Mesenchymal stem cell of Wharton's jelly (primary cell): ENCODE measurements around a stretch of chr1.

- CAGE, long polyA plus RNA, result no peak
Measured at GRCh38 chr1:50927643-50928548, 32.2 kb downstream of the FAF1 start.

- CAGE, long polyA plus RNA, result no peak
Measured at GRCh38 chr1:50937785-50938586, 22.1 kb downstream of the FAF1 start.

DNA sequence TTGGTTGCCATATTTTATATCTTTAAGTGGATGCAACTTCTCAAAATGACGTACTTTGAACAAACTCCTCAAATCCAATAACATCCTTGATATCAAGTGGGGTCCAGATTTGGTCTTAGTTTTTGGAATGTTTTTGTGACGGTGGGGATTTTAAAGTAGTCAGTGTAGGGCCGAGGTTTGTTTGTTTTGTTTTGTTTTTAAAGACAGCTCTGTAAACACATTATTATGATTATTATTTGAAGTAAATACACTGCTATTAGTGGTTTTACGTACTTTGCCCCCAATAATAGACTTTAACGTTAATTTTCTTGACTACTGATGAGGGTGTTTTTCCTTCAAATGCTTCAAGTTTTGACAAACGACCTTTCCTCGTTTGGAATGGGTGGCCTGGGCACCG lies 569 bp downstream of the CDKN2C start:
- CAGE, long polyA plus RNA, result no peak

DNA sequence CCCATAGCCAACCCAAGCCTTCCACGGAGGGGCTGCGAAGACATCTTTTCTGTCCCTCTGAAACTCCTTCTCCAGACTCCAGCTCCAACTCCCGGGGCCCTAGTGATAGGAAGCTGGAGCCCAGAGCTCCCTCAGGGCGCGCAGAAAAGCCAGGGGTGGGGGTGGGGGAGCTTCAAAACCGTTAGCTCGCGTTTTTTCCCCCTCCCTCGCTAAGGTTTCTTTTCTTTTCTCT lies 7.2 kb downstream of the CDKN2C start:
- CAGE, long polyA plus RNA, result no peak

DNA sequence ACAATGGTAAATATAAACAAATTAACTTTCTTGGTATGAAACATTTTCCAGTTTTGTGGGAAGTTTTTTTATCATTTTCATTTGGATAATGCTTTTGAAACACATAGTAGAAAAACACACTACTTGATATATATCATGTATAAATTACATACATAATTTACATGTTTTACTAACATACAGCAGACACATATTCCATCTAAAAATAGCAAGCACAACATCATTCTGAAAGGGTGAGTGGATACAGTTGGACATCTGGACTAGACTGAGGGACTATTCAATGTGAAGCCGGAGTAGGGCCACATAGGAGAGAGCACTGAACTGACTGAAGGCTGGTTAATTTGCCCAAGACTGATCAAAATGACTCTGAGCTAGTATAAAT lies 11.7 kb downstream of the CDKN2C start:
- CAGE, long polyA plus RNA, result no peak

DNA sequence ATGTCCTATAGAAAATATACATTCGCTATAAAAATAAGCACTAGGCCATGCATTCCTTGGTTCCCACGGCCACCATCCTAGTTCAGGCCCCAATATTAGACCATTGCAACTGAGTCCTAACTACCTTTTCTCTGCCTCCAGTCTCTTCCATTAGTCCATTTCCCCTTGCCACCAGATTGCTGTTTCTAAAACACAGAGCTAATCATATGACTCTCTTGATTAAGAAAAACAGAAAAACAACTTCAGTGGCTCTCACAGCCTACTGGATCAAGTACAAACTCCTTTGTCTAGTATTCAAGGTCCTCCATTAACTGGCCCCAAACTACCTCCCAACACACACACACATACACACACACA lies 20.4 kb upstream of the RNF11 start:
- CAGE, long polyA plus RNA, result no peak

DNA sequence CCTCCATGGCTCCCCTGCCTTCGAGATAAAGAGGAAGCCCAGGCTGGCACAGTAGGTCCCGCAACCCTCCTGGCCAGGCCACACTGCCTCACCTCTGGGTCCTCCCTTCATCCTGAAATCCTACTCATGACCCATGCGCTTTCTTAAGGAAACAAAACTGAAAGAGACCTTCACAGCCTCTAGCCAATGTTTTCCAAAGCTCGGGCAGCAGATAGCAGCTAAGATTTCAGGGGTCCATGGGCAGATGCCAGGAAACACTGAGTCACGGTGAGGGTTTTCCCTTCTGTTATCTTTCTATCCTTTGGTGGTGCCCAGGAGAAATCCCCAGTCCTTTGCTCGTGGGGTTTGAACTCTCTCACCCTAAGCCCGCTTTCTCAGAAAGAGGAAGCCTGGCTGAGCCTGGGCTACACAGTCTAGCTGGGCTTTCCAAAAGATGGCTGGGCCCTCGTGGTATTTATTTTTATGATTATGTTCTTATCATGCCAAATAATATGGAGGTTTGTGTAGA lies 26.6 kb downstream of the TTC39A start:
- CAGE, long polyA plus RNA, result no peak

GRCh38 chr1:51324159-51324842 lies 6.1 kb downstream of the TTC39A start:
- CAGE, long polyA plus RNA, result no peak

GRCh38 chr1:51329277-51329962 lies 942 bp downstream of the TTC39A start:
- CAGE, long polyA plus RNA, result no peak

- CAGE, long polyA plus RNA, result no peak
Measured at GRCh38 chr1:51330894-51332017, 894 bp upstream of the TTC39A start.

GRCh38 chr1:51491660-51491859 lies 27.5 kb downstream of the EPS15 start:
- CAGE, long polyA plus RNA, result no peak

DNA sequence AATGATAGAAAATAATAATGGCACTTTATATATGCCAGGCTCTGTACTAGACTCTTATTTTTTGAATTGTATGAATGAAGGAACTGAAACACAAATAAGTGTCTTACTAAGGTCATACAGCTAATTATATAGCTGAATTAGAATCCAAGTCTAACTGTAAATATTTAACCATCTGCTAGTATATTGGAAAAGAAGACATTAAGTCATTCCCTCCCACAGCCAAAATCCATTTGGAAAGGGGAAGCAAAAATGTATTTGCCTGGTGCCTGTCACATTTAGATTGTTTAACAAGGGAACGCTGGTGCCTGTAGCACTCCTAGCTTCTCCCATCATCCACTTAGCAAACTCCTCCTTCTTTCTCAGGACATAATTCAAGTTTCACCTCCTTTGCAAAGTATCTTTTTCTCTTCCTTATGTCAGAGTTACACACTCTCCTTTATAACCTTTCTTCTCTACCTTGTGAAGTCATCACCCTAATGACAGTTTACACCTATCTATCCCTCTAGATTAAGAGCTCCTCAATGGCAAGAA lies 661 bp upstream of the EPS15 start:
- CAGE, long polyA plus RNA, result no peak

DNA sequence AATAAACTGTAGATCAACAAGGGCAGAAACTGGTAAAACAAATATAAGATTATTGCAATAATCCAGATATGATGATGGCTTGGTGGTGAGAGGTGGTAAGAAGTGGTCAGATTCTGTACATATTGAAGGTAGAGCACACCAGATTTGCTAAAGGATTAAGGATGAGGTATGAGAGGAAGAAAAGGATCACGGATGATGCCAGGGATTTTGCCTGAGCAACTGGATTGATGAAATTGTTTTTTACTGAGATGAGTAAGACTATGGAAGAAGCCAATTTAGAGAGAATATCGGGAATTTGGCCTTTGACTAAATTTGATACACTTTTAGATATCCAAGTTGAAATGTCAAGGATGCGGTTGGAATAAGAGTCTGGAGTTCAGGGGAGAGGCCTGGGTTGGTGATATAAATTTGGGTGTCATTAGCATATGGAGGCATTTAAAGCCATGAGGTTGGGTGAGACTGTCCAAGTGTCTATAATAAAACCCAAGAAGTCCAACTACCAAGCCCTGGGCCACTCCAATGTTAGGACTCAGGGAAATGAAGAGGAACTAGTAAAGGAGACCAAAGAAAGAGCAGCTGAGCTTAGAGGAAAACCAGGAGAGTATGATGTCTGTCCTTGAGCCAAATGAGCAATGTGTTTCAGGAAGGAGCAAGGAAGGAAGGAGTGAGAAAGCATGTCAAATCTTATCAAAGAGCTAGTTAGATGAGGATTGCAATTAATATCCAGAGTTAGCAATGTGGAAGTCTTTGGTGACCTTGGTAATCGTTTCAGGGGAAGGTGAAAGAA lies 12.5 kb upstream of the EPS15 start:
- CAGE, long polyA plus RNA, result no peak

DNA sequence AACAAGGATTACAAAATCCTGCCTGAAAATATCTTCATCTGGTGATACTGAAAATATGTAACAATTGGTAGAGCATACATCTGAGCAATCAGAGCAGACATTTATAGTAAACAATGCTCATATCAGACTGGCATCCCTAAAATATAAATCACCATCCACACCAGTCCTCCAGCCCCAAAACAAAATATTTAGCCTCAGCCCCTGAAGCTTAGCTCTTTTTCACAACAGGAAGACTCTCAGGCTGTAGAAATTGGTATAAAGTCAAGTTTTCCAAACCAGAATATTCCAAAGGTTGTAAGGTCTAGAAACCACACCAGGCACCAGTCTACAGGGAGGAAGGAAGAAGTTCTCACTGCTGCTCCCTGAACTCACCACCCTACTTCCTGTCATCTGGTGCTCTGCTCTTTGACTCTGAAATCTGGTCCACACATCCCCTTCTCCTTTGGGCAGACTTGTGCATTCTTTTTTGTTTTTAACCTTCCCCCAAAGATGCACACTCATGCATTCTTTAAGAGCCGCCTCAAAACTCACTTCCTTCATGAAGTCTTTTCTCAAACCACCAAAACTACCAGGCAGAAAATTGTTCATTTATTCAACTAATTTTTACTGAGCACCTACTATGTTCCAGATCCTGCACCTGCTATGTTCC lies 29.9 kb upstream of the EPS15 start:
- CAGE, long polyA plus RNA, result no peak

GRCh38 chr1:51634464-51634888 lies 17.6 kb downstream of the OSBPL9 start:
- CAGE, long polyA plus RNA, result no peak

DNA sequence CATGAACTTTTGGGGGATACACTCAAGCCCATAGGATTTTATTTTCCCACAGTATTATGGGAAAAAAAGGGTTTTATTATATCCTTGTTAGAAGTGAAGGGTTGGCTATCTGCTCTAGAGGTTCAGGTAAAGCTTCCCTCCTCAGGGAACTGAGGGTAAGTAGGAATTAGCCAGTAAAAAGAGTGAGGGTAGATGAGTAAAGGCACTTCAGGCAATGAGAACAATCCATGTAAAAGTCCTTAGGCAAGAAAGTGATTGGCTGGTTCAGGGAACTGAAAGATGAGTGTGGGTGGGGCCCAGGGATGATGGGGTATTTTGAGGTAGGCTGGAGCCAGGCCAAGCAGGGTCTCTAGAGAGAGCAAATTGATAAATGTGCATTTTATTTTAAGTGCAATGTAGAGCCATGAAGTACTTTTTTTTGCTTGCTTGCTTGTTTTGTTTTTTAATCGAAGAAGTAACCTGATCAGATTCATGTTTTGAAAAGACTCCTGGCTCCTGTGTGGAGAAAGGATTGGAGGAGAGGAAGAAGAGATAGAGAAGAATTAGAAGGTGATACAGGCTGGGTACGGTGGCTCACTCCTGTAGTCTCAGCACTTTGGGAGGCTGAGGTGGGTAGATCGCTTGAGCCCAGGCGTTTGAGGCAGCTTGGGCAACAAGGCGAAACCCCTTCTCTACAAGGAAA lies 26.5 kb downstream of the OSBPL9 start:
- CAGE, long polyA plus RNA, result no peak

DNA sequence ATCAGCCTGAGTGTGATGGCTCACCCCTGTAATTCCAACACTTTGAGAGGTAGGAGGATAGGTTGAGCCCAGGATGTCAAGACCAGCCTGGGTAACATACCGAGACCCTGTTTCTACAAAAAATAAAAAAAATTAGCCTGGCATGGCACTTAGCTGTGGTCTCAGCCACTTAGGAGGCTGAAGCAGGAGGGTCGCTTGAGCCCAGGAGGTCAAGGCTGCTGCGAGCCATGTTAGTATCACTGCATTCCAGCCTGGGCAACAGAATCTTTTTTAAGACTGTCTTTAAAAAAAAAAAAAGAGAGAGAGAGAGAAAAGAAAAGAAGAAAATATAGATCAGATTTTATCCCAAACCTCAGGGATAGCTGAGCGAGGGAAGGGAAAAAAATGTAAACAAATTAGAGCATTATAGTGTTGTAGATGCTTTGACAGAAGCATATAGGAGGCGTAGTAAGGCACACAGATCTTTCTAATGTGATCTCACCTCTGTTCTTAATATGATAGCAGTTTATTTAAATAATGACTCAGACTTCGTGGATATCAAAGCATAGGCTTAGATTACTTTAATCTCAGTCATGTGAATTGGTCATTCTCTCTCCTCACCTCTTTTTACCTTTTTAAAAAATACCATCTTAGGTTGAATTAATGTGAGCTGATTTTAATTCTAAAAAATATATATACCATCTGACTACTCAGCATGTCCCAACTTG lies 76.4 kb downstream of the OSBPL9 start:
- CAGE, long polyA plus RNA, result no peak

DNA sequence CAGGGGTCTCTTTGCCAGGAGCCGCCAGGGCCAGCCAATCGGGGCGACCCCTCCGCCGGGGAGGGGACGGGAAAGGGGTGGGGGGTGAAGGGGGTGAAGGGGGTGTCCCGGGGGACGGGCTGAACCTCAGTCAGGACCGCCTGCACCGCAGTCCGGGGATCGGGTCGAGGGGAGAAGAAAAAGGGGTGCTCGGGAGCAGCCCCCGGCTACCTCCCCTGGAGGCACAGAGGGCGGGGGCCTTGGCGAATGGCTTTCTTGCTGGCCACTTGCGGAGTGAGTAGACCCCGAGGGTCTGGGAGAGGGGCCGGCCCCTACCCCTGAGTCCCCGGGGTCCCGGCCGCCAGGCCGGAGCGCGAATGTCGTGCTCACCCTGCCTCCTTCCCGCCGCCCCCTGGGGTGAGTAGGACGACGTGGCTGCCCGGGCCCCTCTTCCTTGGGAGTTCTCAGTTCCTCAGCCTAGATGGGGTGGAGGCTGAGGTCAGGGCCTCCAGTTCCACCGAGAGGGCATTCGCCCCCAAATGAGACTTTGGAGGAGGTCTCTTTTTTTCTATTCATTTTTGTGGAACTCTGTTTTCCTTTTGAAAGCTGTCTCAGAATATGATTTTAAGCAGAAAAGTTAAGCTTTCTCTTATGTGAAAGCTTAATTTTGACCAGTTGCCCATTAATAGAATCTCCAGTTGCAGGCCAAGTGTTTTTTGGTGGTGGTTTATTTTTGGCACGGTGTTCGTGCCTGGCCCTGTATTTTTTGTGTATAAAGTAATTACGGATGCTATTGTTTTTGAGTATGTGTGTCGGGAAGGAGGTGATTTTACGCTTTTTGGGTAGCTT lies 113.1 kb downstream of the OSBPL9 start:
- CAGE, long polyA plus RNA, result no peak

GRCh38 chr1:51863354-51863740 lies 15.2 kb downstream of the NRDC start:
- CAGE, long polyA plus RNA, result no peak

GRCh38 chr1:52028883-52029239 lies 4.7 kb downstream of the KTI12 start:
- CAGE, long polyA plus RNA, result no peak